M059J (cell line): Measurements from ENCODE around the genes ARHGAP25, ANTXR1 and GFPT1.

DNA sequence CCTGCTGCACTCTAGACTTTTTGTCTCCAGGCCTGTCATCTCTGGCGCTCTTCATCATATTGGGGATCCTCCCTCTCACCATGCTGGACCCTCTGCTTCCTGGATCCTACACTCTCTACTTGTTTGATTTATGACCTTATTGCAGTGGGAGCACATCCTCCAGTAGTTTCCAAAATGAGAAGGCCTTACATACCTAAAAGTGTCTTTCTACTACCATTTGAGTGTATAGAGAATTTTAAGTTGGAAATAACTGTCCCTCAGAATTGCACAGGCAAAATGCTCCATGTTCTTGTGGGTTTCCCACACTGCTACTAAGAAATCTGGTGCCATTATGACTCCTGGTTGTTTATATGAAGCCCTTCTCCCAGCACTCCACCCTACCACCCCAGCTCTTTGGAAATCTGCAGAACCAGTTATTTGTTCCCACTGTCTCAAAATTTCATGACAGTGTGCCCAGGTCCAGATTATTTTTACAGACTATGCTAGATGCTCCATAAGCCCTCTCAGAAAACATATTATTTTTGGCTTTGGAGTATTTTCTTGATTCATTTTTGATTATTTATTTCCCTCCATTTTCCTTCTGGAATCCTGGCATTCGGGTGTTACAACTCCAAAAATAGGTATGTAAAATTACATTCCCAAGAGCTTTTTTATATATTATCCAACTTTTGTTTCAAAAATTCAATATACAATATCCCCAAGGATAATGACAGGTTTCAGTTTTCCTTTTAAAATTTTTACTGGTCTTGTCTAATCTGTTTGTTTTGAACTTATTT, 25.5 kb downstream of the PNO1 start:
- RAMPAGE, long total RNA = no peak

- RAMPAGE, long total RNA = no peak
Observed at GRCh38 chr2:68272459-68273038, 20.2 kb upstream of the PPP3R1 start.

DNA sequence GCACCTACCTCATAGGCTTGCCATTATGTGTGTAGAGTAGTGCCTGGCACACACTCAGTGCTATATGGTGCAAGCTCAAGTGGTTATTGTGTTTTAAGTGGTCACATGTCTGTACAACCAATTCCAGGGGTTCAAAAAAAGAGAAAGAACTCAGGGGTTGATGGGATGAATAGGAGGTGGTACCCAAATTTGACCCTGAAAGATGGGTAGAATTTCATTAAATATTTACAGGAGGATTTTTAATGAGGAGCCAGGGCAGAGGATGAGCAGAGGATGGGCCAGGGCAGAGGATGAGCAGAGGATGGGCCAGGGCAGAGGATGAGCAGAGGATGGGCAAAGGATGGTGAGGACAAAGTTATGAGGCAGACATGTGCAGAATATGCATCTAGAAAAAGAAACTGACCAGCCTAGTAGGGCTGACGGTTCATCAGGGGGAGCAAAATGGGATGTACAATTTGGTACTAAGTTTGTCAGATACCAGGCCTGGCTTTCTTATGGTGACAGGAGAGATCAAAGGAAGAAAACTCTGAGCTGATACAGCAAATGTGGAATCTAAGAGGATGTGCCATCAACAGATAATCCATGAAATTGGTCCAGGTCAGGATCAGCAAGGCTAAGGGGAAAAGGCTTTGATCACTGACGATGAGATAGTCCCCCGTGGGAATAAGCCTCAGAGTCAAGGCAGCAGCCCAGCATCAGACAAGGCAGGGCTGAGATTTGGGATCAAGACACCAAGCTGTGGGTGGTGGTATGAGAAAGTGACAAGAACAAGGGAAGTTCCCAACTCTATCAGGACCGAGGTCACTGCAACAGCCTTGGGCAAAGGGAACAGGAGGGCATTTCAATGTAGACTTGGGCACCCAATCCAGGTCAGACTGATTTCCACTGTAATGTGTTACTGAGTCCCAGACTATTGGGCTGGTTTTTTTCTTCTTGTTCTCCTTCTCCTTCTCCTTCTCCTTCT, 18.4 kb downstream of the PLEK start:
- RAMPAGE, long total RNA = no peak

GRCh38 chr2:68387299-68388323, 22.5 kb downstream of the PLEK start:
- RAMPAGE, long total RNA = no peak

DNA sequence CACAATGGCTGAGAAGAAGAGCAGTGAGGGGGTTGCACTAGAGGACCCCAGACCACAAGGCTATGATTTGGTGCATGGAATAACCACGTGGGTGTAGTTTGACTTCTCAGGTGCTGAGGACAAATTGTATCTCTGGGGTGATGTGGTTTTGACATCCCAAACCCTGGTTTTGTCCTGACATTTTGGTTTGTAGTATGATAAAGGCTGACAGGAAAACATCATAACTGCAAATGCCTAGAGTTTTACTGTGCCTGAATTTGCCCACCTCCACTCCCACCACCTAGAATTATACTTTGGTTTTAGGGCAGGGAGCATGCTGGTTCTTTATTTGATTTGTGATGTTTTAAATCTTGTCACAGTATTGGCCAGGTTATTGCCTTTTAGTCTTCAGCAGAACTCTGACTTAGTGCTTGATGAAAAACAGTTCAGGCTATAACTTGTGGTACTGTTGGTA, 29.6 kb downstream of the PLEK start:
- RAMPAGE, long total RNA = no peak

GRCh38 chr2:68438648-68439173, 28.4 kb downstream of the FBXO48 start:
- RAMPAGE, long total RNA = no peak

GRCh38 chr2:68558786-68559151, 84.6 kb upstream of the PROKR1 start:
- RAMPAGE, long total RNA = no peak

DNA sequence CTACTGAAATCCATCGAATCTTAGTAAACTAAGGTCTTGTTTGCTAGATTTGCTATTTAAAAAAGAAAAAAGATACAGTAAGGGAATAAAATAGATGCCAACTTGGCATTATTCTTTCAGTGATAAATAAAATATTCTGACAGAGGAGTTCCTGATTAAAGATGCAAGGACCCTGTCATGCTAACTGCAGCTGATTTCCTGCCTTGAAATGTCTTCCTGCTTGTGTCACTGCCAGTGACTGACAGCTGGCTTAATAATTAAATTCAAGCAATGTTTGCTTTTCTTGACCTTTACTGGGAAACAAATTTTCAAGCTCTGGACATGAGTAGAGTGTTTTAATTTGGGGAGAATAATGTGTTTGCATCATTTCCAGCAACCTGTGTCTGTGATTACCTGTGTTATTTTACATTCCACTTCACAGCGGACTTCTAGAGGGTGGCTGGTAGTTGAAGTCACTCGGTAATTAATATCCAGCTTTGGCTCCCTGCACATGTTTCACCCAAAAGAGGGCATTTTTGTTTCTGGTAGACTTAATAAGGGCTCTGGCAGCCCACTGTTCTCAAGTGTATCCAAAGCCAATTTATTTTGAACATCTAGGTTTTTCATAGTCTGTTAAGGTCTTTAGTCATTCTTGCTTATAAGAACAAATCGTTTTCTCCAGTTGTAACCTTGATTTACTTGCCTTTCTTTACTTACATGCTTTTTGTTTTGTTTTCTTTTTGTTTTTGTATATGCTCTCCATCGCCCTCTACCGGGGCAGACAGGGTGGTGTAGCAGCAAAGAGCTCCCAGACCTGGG, 48.6 kb upstream of the PROKR1 start:
- RAMPAGE, long total RNA = no peak

DNA sequence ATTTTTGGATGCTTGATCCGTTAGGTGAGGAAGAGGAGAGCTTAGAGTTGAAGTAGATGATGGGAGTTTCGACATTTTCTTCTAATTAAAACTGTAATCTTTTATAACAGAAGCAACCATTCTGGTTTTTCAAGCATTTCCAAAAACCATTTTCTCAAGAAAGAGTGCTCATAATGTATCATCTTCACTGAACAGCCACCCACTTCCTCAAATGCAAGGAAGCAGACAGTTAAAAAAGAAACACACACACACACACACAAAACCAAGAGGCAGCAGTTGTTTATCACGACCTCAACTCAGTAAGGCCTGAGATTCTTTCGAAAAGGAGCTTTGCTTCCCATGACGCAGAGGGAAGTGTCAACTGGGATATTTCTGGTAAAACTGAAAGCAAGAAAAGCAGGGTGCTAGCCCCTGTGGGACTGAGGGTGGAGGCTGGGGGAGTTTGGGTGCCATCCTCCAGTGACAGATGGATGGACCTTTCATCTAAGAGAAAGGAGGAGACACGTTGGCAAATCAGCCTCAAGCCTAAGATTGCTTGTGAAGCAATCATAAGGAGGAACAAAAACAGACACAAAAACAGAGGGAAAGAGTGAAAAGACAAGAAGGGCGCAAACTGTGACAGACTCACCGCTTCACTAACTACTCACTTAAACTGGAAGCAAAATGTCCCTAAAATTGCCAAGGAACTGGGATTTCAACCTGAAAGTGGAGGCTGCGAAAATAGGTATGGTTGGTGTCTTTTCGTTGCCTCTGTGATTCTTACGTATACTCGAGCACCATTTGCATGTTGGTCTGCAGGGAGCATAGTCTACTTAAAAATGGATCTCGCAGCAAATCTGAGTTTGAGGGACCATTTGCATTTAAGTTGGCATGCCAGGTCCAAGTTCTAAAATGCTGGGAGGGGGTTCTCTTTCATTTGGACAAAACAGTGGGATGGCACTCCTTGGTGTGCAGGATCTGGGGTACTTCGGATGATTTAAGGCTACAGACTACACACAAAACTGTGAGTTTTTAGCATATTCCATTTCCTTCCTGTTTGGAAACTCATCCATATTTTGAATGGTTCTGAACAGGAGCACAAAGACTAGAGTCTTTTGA, at the start of gene ARHGAP25:
ARHGAP25 (plus strand) TSS at position 275 of the 1,098 bp plus-strand sequence.
- RAMPAGE, long total RNA = no peak

DNA sequence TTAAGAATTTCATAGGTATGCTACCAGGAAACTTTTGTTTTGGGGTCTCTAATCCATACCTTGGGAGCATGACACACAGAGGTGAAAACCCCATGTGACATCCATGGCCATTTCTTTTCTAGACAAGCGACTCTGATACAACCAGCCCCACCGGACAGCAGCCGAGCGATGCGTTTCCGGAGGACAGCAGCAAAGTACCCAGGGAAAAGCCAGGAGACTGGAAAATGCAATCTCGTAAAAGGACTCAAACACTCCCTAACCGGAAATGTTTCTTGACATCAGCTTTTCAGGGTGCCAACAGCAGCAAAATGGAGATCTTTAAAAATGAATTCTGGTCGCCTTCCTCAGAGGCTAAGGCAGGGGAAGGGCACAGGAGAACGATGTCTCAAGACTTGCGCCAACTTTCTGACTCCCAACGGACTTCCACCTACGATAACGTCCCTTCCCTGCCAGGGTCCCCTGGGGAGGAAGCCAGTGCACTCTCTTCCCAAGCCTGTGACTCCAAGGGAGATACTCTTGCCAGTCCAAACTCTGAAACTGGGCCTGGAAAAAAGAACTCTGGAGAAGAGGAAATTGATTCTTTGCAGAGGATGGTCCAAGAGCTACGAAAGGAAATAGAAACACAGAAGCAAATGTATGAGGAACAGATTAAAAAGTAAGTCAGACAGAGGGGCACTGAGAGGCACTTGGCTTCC, 48.8 kb downstream of the BMP10 start:
- RAMPAGE, long total RNA = no peak

DNA sequence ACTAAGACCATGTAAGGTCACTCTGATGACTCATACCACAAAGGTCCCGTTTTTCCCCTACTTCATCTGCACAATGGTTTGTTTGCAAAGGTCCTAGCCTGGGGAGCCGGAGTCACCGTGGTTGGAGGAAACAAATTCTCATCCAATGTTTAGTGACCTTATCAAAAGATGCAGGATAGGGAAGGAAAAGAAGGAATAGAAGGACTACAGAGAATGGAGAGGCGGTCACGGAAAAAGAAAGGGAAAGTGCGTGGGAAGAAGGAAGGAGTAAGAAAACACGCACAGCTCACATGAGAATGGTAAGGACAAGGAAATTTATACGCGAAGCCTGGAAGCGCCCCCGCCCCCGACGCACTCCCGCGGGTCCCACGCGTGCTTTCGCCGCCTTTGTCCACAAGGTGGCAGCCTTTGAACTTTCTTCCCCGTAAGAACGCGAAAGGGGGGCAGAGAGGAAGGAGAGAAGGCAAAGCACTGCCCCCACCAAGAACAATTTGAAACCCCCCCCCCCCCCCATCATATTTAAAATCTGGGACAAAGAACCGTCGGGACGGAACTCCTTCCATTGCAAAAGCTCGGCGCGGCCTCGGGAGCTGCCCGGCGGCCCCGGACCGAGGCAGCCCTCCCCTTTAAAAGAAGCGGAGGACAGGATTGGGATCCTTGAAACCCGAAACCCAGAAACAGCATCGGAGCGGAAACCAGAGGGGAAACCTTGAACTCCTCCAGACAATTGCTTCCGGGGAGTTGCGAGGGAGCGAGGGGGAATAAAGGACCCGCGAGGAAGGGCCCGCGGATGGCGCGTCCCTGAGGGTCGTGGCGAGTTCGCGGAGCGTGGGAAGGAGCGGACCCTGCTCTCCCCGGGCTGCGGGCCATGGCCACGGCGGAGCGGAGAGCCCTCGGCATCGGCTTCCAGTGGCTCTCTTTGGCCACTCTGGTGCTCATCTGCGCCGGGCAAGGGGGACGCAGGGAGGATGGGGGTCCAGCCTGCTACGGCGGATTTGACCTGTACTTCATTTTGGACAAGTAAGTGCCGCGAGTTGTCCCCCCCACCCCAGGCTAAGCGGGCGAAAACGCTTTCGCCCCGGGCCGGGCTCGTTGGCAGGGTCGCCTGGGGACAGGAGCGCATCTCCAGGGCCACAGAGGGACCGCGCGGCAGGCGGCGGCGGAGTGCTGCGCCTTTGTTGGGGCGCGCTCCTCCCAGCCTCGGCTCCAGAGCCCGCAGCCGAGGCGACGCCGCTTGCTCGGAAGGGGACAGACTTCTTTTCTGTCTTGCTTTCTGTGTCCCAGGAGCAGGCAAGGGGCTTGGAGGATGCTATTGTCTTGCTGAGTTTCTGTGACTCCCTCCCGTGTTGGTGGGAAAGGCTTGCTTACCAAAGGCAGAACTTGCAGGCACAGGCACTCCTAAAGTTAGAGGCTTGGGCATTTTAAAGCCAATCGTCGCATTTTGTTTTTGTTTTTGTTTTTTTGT, at the start of gene ANTXR1:
ANTXR1 (plus strand) TSS at position 548 of the 1,465 bp plus-strand sequence.
- RAMPAGE, long total RNA = no peak

DNA sequence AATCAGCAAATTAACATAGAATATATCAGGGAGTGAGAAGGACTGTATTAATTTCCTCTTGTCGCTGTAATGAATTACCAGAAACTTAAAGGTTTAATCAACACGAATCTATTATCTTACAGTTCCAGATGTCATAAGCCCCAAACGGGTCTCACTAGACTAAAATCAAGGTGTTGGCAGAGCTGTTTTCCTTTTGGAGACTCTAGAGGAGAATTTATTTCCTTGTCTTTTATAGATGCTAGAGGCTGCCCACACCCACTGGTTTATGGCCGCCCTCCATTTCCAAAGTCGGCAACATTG, 179.1 kb downstream of the ANTXR1 start:
- RAMPAGE, long total RNA = no peak

GRCh38 chr2:69386664-69387705, at the start of gene GFPT1:
GFPT1 (minus strand) TSS chr2:69387227.
- RAMPAGE, long total RNA = no peak

DNA sequence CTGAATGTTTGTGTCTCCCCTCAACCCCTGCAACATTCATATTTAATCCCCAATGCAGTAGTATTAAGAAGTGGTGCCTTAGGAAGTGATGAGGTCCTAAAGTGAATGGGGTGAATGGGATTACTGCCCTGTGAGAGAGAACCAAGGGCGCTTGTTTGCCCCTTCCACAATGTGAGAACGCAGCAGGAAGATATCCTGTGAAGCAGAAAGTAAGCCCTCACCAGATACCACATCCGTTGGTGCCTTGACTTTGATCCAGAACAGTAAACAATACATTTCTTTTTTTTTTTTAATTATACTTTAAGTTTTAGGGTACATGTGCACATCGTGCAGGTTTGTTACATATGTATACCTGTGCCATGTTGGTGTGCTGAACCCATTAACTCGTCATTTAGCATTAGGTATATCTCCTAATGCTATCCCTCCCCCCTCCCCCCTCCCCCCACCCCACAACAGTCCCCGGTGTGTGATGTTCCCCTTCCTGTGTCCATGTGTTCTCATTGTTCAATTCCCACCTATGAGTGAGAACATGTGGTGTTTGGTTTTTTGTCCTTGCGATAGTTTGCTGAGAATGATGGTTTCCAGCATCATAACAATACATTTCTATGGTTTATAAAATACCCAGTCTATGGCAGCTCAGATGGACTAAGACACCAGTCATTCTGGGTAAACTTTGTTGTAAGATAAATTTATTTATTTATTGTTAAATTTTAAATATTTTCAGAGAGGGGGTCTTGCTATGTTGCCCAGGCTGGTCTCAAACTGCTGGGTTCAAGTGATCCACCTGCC, 47.7 kb upstream of the ANXA4 start:
- RAMPAGE, long total RNA = no peak

- RAMPAGE, long total RNA = no peak
Observed at GRCh38 chr2:69740641-69740956, 1.3 kb upstream of the ANXA4 start.

DNA sequence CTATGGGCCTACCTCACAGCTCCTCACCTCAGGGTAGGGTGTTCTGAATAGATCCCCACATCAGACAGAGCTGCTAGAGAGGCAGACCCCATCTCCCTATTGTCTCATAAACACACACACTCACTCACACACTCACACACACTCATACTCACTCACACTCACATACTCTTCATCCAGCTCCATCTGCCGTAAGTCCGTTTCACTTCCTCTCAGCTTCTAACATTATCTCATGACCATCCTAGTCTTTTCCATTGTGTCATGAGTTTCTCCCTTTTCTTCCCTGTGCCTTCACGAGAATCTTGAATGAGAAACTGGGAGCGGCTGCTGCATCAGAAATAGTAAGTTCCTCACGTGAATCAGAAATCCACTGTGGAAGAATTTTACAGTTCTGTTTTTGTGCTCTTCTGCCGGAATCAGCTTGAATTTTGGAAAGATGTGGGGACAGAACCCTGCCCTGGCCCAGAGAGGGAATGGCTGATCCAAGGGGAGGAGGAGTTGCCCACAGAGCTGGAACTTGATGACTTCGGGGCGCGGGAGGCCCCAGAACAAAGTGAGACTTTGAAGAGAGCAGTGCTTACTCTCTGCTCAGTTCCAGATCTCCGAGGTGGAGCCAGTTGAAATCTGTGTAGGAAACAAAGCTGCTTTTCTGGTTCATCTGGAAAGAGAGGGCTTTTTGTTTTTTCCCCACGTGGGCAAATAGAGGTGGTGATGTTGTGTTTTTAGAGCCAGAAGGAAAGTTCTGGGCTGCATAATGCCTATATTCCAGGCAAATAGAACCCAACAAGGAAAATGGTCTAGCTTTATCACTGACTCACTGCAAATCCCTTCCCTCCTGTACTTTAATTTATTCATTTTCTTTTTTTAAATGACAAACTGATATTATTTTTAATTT, 21.1 kb downstream of the ANXA4 start:
- RAMPAGE, long total RNA = no peak

- RAMPAGE, long total RNA = no peak
Observed at GRCh38 chr2:69768153-69768689, 26.3 kb downstream of the ANXA4 start.

GRCh38 chr2:69810441-69810798, 19.0 kb upstream of the GMCL1 start:
- RAMPAGE, long total RNA = no peak

GRCh38 chr2:69894958-69895331, 1.2 kb downstream of the SNRNP27 start:
- RAMPAGE, long total RNA = no peak

GRCh38 chr2:69964231-69965029, 3.0 kb upstream of the ASPRV1 start:
- RAMPAGE, long total RNA = no peak